Right common carotid artery plus branches (tissue), 1 donor: ENCODE measurements around the gene C2orf68.

DNA sequence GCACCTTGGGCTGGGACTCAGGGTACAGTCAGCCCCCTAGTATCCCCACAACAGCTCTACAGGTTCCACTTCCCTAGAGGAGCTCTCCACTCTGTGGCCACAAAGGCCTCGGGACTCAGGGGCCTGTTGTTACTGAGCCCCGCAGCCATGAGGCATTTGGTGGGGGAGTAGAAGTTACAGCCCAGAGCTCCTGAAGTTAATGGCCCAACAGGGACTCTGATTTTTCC is 19.9 kb downstream of the SH2D6 start:
- PRO-cap: no peak

GRCh38 chr2:85536456-85536903 is 2.5 kb upstream of the MAT2A start:
- PRO-cap: bidirectional peak, plus-strand start at chr2:85536690, minus-strand start at chr2:85536698

- PRO-cap: no peak
Measured at GRCh38 chr2:85564156-85564430, 2.8 kb upstream of the GGCX start.

DNA sequence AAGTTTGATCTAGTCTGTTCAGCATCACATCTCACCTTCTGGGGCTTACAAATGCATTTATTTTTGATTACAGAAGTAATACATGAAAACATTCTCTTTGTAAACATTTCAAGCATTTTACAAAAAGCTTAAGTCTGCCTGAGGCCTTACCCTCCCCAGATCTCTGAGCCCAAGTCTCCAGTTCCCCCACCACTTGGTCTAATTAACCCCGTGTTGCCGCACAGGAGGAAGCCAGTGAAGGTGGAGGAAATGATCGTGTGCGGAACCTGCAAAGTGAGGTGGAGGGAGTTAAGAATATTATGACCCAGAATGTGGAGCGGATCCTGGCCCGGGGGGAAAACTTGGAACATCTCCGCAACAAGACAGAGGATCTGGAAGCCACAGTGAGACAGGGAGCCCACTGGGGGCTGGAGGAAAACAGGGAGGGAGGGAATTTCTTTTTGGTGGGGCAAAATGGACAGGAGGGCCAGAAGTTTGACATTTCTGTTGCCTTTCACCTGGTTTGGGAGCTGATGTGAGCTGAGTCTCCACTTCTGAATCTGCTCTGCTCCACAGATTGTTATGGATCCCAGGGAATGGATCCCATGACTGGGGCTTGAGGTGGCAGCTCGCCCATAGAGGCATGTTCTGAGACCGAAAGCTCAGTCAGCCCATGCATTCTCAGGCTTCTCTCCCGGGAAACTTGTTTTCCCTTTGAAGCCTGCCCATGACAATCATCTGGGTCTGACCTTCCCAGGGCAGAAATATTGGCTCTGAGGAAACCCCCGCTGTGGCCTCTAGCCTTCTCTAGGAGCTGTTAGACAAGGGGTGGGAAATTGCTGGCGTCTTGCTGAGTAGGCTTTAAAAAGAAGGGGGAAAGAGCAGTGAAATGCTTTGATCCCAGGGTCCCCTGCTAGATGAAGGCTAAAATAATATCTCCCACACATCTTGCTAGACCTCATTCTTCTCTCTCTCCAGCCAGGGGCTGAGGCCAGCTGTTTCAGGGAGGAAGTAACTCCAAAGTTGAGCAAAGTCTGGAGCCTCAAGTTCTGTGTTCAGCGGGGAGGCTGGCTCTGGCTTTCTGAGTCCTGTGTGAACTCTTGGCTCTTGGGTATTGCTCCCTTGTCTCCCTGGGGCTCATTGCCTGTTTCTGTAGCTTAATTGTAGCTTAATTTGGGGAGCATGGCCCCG is 1.8 kb downstream of the VAMP8 start:
- PRO-cap: no peak

GRCh38 chr2:85583594-85583851 is 708 bp upstream of the VAMP5 start:
- PRO-cap: no peak

GRCh38 chr2:85585708-85586229 is 1.5 kb downstream of the VAMP5 start:
- PRO-cap: no peak

GRCh38 chr2:85611143-85612212 is at the start of gene C2orf68:
Gene C2orf68, minus strand, starts transcription at chr2:85612066.
- PRO-cap: bidirectional peak, plus-strand start at chr2:85612105, minus-strand start at chr2:85612066

DNA sequence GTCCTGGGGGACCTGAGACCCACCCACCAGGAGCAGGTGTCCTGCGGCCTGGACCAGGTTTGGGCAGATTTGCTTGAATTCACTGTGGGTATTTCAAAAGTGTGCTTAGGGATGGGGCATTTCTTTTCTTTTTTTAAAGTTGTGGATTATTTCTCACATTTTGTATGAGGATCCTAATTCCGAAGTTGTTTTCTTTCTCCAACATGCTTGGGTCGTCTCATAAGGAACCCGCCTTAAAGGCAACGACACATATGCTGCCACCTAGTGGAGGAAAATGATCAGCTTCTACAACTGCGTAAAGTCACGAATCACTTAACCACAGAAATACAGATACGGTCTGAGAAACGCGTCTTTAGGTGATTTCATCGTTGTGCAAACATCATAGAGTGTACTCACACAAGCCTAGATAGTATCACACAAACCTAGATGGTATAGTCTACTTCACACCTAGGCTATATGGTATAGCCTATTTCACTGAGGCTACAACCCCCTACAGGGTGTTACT is 13.0 kb downstream of the GNLY start:
- PRO-cap: no peak

DNA sequence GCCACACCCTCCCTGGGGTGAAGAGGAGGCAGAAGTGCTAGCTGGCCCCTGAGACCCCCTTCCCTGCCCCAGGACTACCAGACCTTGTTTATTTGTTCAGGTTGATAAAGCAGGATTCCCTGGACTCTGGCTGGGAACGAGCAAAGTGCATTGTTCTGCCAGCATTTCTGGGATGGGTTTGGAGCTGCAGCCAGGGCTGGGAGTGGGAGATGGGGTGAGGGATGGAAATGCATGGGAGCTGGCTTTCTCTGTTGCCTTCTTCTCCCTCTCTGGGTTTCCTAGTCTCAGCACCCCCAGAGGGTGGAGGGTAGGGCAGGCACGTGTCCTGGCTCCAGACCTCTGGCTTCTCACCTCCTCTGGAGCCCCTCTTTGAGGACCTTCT is 7.9 kb downstream of the ATOH8 start:
- PRO-cap: no peak

- PRO-cap: no peak
Measured at GRCh38 chr2:85847536-85848416, 41.0 kb downstream of the ST3GAL5 start.

DNA sequence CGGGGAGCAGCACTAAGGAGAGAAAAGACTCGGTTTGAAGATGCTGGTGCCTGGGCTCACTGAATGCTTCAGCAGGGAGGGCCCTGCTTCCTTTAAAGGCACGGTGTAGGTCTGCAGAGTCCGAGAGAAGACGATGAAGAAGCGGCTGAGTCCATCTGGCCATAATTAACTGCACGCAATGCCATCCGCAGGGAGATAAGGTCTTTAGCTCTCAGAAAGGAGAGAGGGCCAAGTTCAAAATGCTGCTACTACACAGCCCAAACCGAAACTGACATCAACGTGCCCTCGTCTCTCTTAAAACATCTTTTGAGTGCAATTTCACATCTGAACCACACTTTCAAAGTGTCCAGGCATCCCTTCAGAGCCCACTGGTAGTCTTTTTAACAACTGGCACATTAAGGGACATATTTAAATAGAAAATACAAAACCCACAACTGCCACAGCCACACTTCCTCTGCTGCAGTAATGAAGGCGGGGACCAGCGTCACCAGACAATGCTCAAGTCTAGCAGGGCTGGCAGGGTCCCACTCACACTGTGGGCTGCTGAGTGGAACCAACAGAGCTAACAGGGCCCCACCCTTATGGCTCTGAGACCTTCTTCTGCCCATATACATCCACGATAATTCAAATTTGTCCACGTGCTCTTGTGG is 35.8 kb downstream of the ST3GAL5 start:
- PRO-cap: no peak

- PRO-cap: no peak
Measured at GRCh38 chr2:85887106-85887333, 1.8 kb downstream of the ST3GAL5 start.

DNA sequence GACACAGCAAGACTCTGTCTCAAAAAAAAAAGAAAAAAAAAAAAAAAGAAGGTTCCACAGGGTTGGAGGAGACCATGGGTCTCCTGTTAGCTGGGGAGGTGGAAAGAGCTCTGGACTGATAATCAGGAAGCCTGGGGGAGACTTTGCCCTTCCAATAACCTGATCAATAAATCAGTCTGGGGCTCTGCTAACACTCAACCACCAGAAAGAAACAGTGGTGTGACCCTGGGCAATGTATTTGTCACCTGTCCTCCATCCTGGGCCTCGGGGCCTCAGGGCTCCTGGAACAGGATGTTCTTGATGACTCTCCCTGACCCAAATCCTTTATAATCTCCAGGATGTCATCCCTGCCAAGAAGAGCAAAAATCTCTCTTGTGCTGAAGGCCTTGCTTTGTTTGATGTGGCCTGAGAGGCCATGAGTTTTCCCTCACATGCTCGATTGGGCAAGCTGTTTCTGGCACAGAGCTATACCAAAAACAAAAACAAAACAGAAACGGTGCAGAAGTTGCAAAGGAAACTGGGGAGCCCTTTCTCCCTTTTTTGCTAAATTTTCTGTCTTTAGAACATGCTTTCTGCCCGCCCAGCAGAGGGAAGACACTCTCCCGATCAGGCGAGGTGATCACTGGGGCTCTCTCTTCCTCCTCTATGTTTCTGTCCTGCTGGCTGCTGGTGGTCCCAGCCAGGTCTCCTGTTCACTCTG is 35.7 kb upstream of the ST3GAL5 start:
- PRO-cap: bidirectional peak, plus-strand start at position 501 of the sequence, minus-strand start at position 240 of the sequence

GRCh38 chr2:85936222-85937126 is 47.7 kb upstream of the ST3GAL5 start:
- PRO-cap: no peak

DNA sequence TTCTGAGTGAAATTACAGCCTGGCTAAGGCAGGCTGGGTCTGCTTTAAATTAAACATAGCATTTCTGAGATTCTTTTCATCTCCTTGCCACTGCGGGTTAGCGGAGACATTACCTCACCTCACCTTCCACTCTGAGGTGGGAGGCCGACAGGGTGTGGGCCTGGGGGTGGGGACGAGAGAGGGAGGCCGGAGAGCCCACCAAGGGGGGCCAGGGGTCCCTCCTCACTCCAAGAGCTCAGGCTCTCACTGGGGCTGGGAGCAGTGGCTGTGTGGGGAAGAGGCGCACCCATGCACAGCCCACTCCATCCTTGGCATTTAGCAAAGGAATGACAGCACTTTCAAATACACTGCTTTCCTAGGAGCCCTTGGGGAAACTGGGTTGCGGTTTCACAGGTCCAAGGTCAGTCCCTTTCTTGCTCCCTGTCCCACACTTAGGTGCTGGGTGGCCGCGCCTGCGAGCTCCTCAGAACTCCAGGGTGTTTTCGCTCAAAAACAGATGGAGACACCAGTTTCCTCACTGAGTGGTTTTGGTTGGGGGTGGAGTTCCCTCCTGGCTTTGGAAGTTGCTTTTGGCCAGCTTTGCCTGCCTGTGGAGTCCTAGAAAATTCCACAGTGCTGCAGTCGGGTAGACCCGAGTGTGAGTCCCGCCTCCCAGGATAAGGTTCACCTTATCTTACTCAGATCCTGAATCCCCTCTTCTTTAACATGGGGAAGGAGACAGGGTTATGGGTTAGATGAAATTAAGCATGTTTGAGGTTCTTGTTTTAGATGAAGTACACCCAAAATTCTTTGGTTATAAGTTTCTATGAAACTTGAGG is 107.1 kb downstream of the POLR1A start:
- PRO-cap: bidirectional peak, plus-strand start at position 595 of the sequence, minus-strand start at position 483 of the sequence

GRCh38 chr2:86033453-86033920 is 72.2 kb downstream of the POLR1A start:
- PRO-cap: no peak

DNA sequence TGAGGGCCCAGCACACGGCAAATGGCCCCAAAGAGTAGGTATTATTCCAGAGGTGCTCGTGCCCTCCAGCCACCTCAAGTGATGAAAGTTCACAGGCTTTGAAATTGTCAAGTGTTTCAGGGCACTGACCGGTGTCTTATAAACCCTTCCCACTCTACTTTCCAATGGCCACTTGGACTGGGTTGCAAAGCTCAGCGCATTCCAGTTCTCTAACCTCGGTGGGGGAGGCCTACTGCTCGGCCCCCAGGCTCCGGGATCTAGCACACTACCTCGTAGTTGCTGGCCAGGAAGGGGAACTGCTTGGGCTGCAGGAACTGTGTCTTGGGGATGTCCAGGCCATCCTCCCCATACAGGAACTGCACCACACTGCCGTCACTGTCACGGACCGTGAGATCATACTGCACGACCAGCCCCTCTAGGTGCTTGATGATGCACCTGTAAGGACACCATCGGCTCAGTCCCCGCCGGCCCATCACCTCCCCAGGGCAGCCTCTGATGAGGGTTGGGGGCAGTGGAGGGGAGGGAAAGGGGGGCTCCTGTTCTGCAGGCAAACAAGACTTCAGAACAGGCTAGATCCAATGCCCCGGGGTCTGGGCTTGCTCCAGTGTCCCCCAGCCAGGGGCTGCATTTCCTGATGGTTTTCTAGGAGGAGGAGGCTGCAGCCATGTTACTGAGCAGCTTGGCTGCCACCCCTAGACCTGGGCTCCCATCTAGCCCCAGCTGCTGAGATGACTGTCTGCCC is 61.6 kb downstream of the POLR1A start:
- PRO-cap: no peak

- PRO-cap: no peak
Measured at GRCh38 chr2:86135423-86136079, 29.5 kb downstream of the PTCD3 start.

GRCh38 chr2:86140822-86142088 is 35.2 kb downstream of the PTCD3 start:
- PRO-cap: no peak

GRCh38 chr2:86215301-86216338 is 16.4 kb downstream of the MRPL35 start:
- PRO-cap: no peak